Colon Carcinoma Metastatic in the Lung (tissue), 2 donors: ENCODE data around the genes VPS37C, LRRC10B and MYRF.

DNA sequence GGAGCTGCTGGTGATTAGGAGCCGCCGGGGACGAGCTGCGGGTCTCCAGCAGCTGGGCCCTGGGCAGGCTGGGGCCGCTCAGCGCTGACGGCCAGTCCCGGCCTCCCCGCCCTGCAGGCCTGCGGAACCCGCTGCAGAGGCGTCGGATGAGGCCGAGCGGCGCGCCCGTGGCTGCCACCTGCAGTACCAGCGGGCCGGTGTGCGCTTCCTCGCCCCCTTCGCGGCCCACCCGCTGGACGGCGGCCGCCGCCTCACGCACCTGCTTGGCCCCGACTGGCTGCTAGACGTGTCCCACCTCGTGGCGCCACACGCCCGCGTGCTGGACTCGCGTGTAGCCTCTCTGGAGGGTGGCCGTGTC, 10.1 kb downstream of the TMEM132A start:
- PRO-cap, 2 experiments: no peak in any of the 2 experiments

GRCh38 chr11:60936898-60937571, 12.8 kb downstream of the TMEM132A start:
- PRO-cap, 2 experiments: no peak in any of the 2 experiments

DNA sequence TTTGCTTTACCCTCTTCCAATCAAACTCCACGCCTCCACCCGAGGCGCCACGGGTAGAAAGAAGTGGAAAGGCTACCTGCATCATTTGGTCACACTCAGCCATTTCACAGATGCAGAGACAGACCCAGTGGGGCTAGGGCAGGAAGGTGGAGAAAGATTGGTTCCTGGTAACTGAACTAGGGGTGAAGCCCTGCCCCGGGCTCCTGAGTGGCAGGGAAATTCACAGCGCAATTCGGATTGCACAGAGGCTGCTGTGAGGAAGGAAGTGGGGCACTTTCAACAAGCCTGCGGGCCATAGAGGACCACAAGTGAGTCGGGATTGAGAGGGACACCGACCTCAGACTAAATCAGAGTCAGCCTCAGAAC, 432 bp upstream of the SLC15A3 start:
- PRO-cap, 2 experiments: peak in 2 of 2 experiments; most common plus-strand start position 307 of the sequence (in 2); most common minus-strand start position 212 of the sequence (in 1)

DNA sequence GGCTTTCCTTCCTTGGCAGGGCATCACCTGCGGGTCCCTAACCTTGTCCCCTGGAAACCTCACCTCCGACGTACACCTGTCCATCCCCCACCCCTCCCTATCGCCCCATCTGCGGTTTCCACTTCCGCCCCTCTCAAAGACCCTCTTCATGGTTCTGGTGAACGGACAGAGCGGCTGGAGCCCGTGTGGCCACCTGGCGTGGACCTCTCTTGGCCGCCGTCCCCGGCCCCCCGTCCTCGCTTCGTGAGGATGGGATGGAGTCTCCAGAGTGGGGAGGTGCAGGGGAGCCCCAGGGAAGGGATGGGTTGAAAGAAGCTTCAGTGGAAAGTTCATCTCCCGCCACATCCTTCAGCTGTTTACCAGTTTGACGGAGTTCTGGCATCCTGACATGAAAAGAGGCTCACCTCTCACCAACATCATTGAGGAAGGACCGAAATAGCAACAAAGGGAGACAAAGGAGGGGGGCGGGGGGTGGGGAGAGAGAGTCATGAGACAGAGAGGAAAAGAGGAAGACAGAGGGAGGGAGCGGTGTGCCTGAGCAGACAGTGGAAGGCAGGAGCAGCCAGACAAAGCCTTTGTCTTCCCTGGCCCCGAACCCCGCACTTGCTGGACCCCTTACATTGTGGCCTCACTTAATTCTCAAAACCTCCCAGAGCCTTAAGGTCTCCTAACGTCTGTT, 54.7 kb downstream of the CD6 start:
- PRO-cap, 2 experiments: peak in 2 of 2 experiments; most common plus-strand start position 515 of the sequence (in 2)

GRCh38 chr11:61042601-61042930, 59.7 kb upstream of the CD5 start:
- PRO-cap, 2 experiments: no peak in any of the 2 experiments

GRCh38 chr11:61123480-61123890, 21.2 kb downstream of the CD5 start:
- PRO-cap, 2 experiments: no peak in any of the 2 experiments

GRCh38 chr11:61160758-61162038, at the start of gene VPS37C:
TSS of gene VPS37C (minus strand) at chr11:61161426.
- PRO-cap, 2 experiments: peak in 2 of 2 experiments; most common plus-strand start chr11:61161755 (in 2); most common minus-strand start chr11:61161143 (in 2)

DNA sequence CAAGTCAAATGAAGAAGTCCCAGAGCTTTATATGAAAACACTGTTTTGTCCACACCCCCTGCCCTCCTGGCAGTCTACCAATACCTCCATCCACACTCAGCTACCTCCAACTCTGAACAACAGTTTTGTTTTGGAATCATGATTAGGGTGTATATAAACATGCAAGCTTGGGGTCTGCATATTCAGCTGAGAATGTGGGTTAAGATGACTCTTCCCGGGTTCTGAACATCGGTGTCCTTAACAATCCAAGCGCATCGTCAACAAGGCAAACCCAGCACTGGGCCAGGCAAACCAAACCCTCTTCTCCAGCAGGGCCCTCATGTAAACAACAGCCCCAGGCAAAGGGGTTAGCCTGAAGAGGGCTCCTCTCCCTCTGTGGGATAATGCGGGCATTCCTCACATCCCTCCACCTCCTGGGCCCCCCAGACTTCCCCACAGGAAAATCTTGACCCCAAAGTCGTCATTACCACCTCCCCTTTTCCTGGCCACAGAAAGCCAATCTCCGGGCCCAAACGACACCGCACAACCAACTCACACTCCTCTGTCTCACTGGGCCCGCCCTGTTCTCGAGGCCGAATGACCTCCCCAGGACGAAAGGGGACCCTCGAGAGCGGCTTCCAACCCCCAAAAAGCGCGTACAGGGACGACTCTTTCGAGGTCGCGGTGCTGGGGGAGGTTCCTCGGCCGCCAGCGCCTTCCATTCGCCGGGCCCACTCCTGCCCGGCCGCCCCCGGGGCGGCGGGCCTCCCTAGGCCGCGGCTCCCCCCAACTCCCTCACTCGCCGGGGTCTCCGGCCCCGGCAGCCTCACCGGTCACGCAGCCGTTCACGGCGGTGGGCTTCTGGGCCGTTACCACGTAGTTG, 575 bp downstream of the DDB1 start:
- PRO-cap, 2 experiments: no peak in any of the 2 experiments

- PRO-cap, 2 experiments: no peak in any of the 2 experiments
Observed at GRCh38 chr11:61338935-61339476, 6.0 kb downstream of the TKFC start.

DNA sequence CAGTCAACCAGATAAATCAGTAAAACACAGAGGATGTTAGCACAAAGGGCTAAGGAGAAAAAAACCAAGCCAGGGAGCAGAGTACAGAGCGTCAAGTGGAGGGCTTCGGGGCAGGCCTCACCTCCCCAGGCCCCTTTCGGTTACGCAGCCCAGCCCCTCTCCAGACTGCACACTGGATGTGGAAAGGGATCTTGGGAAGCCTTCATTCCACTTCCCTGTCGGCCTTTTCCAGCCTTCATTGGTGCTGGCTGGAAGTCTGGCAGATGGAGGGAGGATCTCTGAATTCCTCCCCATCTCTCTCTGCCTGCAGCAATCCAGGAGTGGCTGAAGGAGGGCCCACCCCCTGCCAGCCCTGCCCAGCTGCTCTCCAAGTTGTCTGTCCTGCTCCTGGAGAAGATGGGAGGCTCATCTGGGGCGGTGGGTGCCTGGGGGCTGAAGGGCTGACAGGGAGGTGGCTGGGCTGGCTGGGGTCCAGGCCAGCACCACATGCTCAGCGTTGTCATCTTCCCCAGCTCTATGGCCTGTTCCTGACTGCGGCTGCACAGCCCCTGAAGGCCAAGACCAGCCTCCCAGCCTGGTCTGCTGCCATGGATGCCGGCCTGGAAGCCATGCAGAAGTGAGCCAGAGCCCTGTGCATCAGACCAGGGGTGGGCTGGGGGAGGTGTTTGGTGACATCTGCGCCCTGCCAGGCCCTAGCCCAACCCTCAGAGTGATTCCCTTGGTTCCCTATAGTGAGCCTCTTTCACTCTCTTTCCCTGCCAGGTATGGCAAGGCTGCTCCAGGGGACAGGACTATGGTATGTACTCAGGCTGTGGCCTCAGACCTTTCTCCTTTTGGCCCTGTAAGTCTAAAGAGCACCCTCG, 12.2 kb downstream of the TKFC start:
- PRO-cap, 2 experiments: no peak in any of the 2 experiments

GRCh38 chr11:61353700-61354120, 8.0 kb downstream of the CYB561A3 start:
- PRO-cap, 2 experiments: no peak in any of the 2 experiments

- PRO-cap, 2 experiments: no peak in any of the 2 experiments
Observed at GRCh38 chr11:61369353-61370150, 7.4 kb downstream of the TMEM138 start.

DNA sequence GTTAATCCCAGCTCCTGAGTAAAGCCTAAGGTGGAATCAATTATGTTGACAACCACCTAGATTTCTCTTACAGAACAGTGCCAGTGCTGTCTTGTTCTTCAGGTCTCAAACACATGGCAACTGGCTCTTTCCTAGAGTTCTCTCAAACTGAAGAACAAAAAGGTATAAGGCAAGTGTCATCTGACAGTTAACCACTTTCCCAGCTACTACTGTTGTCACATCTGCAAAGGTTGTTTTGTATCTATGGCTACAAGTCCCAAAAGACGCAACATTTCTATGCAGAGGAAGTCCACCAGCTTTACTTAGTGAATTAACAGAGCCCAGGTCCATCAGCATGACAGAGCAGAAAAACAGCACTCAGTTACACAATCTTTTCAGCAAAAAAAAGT, 12.2 kb downstream of the CPSF7 start:
- PRO-cap, 2 experiments: no peak in any of the 2 experiments

DNA sequence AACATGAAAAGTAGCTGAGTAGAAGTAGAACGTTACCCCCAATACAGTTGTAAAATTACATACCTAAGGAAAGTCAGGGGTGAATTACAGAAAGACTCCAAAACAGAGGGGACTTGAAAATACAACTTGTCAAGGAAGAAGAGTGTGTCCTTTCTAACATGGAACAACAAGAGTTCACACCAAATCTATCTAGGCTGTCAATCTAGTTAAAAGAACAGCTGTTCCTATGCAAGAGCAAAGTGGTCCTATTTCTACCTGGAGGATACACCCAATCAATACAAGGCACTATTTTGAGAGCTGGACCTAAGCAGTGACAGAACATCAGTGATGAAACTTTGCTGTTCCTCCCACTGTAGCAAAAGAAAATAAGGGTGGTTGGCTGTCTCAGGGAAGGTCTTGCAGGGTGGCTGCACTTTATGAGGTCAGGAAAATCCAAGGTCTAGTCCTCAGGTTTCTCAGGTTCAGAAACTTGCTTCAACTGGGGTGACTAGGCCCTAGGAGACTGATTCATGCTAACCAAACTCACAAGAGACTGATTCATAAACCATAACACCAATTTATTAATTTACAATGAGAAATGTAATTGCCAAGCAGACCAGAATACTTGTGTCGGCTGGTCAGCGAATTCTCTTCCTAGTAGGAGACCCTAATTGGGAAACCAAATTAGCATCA, 11.7 kb downstream of the CPSF7 start:
- PRO-cap, 2 experiments: no peak in any of the 2 experiments

DNA sequence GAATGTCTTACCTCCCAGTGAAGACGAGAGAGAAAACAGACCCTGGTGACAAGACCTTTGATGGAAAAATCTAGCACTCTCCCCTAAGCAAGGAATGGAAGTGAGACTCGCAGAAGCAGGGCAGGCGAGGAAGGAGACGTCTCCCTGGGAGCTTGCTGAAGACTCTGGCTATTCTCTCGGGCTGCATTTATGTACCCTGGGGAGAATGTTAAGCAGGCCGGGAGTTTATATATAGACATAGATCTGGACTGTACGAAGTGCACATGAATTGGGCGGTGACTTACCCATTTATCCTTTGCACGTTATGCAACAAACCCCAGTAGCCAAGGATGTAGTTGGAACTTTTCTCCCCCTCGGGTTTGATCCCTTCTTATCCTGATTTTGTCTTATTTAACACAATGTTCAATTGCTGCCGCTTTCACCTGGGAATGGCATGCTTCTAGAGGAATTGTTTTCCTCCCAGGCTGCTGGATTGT, 18.1 kb downstream of the SDHAF2 start:
- PRO-cap, 2 experiments: no peak in any of the 2 experiments

DNA sequence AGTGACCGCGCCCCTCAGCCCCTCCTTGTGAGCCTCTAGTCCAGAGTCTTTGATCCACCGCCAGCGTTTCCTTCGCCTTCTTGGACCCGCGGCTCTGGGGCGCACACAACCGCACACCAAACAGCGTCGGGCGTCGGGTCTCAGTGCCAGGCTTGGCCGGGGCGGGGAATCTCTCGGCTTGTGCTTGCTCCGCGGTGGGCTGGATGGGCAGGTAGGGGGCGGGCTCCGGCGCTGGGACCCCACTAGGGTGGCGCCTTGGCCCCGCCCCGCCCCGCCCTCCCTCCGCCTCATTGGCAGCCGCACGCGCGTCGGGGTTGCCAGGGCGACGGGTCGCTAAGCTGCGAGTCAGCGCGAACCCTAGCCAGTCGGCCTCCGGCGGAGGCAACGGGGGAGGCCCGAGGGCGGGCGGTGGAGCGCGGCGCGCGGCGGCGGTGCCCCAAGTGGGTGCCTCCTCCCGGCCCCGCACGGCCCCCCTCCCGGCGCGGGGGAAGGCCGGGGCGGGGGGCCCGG, at the start of gene LRRC10B:
Gene LRRC10B, plus strand, starts transcription at position 364 of the 510 bp plus-strand sequence.
- PRO-cap, 2 experiments: peak in 2 of 2 experiments; most common plus-strand start position 364 of the sequence (in 2)

DNA sequence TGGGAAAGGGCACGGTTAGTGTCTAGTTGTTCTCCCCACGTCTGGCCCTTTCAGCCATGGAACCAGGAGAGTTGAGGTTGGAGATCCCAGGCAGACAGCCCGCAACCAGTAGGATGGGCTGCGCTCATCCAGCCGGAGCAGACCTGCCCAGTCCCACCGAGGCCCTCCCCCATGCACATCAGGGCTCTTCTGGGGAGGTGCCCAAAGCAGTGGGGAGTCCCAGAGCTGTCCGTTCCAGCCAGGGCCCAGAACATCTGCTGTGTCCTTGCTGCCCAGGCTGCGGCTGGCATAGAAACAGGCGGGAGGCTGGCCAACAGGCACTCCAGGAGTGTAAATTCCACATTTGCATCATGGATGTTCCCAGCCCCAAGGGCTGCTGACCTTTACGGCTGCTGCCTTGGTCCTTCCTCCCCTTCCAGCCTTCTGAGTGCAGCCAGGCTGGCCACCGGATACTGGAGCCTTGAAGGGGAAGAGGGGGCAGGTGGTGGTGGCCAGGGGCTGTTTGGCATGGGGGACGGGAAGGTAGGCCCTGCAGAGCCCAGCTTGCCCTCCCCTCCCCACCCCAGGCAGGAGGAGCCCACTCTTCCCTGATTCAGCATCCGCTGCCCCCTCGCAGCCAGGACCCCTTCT, 30.1 kb upstream of the SYT7 start:
- PRO-cap, 2 experiments: no peak in any of the 2 experiments

DNA sequence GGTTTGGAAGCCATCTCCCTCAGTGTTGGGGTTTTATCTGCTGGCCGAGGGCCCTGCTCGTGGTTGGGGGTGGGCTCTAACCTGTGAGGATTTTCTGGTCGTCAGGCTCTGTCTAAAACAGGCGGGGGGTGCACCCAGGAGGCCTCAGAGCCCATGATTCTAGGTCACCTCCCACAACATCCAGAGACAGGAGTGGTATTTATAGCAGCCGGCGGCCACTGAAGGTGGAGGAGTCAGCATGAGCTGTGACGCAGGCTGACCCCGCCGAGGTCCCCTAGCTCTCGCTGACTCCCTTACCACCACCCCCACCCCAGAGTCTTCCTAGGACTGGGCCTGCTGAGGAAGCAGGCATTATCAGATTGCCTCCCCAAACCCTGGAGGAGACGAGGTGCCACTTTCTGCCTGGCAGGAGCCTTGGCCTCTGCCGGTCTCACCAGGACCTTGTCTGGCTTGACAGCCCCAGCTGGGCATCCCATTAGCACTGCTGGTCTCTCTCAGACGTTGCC, 26.3 kb downstream of the DAGLA start:
- PRO-cap, 2 experiments: no peak in any of the 2 experiments

GRCh38 chr11:61752228-61752867, at the start of gene MYRF:
TSS of gene MYRF (plus strand) at chr11:61752636.
- PRO-cap, 2 experiments: peak in 1 of 2 experiments; most common plus-strand start chr11:61752609 (in 1)

DNA sequence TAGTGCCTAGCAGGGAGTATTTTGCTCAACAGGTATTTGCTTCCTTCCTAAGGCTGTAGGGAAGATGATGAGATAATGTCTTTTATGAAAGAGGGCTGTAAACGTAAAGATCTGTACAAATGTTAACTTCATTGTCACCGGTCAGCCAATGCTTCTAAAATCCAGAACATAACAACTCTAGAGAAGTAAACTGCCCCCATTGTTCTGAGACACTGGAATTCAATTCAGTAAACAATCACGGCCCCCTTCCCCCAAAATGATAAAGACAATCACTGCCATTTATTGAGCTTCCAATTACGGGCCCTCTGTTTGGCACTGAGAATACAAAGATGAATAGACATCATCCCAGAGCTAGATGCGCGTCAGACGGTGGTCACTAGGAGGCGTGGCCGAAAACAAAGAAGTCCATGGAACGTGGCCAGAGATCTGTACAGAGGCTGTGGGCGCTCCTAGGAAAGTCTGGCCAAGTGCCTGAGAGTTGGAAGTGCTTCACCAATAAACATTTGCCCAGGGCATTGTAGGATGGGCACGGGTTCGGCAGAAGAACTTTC, 593 bp downstream of the TMEM258 start:
- PRO-cap, 2 experiments: peak in 2 of 2 experiments; most common plus-strand start position 429 of the sequence (in 1)